ENCODE measurements around the genes TTC28, C22orf31, AP1B1 and NEFH.

DNA sequence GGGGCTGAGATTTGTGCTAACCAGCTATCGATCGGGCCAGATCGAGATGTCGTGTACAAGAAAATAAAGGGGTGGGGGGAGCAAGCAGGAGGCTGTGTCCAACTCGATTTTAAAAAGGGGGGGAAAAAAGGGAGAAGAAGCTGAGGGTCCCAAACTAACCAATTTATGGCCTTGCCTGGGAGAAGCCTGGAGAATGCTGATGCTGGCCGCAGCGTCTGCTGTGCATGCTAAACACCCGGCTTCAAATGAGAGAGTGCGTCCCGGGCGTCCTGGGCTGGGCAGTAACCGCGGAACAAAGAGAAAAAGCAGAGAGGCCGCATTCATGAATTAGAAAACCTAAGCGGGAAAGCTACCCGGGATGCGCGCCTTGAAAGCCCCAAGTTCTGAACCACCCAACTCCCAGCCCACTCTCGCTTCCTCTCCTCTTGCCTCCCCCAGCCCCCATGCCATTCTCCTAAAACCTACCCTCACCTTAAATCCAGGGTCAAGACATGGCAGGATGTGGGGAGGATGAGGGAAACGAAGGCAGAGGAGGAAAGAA, 6.5 kb downstream of the MN1 start:
- PRO-cap = unidirectional peak, minus-strand start at position 243 of the sequence

- PRO-cap = no peak
These were observed 26.3 kb upstream of the MN1 start for GRCh38 chr22:27827606-27828585.

DNA sequence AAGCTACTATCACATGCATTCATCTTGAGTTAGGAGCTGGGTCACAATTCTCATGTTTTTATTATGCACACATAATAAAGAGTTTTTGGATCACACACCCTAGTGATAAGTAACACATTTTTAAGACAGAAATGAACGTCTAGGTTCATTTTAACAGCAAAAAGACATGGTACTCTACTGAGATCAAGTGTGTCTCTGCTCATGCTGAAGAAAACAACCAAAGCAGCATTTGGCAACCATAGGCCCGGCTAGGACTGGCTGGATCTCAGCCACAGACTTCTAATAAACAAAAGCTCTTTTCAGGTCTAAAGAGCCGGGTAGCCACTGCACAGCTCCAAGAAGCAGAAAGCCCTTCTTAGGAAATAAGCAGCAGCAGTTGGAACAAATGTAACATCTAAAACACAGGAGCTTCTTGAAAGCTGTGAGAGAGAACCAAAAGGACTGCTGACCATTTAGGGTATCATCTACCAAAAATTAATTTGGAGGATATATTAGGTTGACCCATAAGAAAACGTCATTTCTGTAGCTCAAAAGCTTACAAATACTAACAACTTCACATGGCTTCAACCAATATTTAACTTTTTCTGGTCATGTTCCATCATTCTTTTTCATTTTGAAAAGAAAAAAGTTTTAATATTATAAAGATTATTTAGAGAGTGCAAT, 37.6 kb downstream of the PITPNB start:
- PRO-cap = no peak

DNA sequence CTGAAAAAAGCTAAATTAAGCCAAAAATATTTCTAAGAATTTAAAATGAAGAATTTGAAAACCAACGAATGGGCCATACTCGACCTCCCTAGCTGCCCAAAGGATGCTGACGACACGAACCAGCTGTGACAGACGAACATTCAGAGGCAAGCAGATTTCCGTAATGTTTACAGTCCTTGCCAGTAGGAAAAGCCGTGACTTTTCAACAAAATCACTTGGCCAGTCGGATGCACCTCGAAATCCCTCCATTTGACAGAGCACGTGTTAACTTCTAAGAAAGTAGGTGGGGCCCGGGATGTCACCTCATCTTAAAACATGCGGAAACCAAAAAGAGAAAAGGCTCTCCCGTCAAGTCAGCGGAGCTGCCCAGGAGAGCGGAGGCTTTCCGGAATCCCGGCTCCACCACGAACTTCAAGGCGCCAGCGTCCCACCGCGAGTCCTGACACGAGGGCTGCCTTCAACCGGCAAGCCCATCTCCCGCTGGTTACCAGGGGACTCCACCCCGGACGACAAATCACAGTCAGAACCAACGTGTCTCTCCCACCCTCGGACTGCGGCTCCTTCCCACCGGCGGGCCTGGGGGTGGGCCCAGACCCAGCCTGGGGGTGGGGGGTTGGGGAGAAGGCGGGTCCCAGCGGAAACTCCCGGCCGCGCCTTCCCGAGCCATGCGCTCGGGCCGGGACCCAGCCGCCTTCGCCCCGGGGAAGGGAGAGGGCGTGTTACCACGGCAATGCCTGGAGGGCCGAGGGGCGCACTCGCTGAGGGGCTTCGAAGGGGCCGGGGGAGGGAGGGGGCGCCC, 602 bp downstream of the PITPNB start:
- PRO-cap = bidirectional peak, plus-strand start at position 698 of the sequence, minus-strand start at position 553 of the sequence

GRCh38 chr22:27919384-27920413, 643 bp upstream of the PITPNB start:
- PRO-cap = bidirectional peak, plus-strand start at chr22:27919504, minus-strand start at chr22:27919254; unidirectional peak, plus-strand start at chr22:27919731

GRCh38 chr22:27995999-27996817, 77.2 kb upstream of the PITPNB start:
- PRO-cap = no peak

DNA sequence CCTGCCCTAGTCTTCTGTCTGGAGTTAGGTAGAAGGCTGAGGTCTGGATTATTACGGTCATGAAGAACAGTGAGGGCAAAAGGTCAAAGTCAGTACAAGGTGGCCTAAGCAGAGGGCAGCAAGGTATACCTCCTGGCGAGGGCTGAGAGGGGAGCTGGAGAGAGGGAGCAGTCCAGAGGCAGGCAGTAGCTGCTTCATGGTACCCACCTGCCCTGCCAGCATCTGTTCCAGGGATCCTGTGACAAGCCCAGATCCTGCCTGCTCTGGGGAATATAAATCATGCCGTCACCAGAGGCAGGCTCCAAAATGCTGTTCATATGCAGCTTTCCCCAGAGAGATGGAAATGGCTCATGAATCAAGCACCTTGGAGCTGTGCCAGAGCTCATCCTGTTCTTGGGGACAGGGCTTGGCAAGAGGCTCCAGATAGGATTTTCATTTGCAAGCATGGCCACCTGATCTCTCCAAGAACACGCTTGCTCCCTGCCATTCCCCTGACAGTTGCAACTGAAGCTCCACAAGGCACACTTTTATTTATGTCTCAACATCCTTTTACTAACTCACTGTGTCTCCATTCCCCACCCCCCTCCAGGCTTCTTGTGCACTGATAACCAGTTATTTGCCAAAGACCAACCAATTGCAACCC, 115.7 kb upstream of the PITPNB start:
- PRO-cap = no peak

GRCh38 chr22:28345240-28345801, 334.3 kb downstream of the TTC28 start:
- PRO-cap = no peak

- PRO-cap = unidirectional peak, minus-strand start at chr22:28679837
These were observed at the start of gene TTC28 for GRCh38 chr22:28679480-28680408. TSS of gene TTC28 (minus strand) at chr22:28679840.

DNA sequence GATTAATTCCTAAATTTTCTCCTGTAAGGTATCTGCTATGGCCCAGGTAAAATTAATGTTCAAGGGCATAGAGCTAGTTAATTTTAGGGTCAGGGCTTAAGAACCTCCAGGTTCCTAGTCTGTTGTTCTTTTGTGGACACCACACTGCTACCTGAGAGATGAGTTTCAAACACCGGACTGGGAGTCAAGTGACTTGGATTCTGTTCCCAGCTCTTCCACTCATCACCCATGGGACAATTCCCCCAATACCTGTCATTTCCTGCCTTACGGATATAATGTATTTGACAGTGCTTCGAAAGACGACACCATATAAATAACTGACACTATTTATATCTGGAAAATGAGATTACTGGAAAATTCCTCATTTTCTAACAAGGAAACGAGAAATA, 8.5 kb downstream of the HSCB start:
- PRO-cap = no peak

- PRO-cap = no peak
These were observed 36.2 kb downstream of the CCDC117 start for GRCh38 chr22:28808627-28809125.

GRCh38 chr22:28892111-28892545, 8.8 kb downstream of the ZNRF3 start:
- PRO-cap = no peak

DNA sequence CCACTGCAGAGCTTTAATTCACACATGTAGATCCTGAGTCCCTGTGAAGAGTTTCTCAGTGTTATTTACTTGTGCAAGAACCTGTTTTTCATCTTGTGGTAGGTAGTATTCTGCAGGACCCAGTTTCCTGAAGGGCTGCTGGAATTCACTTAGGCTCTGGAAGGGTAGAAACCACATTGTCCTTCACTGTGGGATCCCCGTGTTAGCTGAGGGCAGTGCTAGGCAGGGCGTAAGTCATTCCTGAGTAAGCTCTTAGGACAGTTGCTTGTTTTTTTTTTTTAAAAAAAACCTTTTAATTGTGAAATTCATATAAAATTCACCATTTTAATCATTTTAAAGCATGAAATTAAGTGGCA, 77.8 kb downstream of the C22orf31 start:
- PRO-cap = no peak

GRCh38 chr22:29061733-29062187, at the start of gene C22orf31:
TSS of gene C22orf31 (minus strand) at chr22:29061831.
- PRO-cap = no peak

DNA sequence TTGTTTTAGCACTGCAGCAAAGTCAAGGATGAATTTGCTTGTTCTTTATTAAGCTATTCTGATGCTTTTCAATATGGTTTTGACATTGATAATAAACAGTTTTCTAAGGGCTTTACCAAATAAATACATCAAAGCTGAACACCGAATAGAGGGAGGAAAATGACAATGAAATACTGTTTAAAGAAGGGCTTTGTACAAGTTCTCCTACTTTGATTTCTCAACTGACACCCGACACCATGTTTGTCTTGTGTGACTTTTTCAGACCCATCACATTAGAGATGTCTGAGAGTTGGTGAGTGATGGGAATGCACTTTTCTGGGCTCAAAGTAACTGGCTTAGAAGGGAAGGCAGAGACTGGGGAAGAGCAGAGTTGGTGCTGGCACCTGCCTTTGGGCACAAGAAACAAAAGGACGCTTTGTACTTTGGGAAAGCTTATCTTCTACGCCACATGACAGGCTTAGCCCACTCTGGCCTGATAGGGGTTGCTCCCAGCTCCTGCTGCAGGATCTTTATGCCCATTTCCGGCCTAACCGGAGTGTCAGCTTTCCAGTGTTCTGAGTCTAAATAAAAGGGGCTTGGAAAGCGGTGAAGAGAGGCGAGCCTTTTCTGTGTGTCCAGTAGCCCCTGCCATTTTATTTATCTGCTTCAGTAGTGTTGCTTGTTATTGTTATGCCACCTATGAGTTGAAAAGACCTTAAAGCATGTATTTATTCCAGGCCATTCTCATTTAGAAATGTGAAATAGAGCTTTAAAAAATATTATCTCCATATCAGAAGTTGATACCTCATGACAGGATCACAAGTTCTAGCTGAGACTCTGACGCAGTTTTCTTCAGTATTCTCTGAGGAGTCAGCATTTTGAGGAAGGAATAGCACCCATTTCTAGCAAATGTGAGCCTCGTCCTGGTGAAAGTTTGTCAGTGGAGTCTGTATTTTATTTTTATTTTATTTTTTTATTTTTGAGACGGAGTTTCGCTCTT, 24.1 kb downstream of the KREMEN1 start:
- PRO-cap = no peak

DNA sequence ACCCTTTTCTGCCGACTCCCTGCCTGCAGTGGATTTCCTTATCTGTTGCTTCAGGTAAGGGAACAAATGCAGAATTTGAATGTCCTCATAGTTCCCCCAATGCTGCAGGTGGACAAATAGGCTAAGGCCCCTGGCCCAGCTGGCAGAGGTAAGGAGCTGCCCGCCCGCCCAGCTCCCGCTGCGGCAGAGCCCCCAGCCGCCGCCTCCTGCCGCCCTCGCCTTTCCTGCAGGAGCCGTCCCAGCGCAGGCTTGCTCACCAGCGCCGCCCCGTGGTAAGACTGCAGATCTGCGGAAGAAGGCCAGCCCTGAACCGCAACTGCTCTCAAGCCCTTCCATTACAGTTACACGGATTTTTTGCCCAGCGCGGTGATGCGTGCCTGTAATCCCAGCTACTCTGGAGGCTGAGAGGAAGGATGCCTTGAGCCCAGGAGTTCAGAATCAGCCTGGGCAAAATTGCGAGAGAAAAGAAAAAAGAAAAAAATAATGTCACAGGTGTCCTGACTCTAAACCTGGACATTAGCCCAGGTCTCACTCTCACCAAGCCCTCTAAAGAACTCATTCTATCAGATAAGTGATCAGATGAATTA, 51.2 kb upstream of the EMID1 start:
- PRO-cap = no peak

GRCh38 chr22:29289911-29290639, 16.4 kb upstream of the GAS2L1 start:
- PRO-cap = no peak

DNA sequence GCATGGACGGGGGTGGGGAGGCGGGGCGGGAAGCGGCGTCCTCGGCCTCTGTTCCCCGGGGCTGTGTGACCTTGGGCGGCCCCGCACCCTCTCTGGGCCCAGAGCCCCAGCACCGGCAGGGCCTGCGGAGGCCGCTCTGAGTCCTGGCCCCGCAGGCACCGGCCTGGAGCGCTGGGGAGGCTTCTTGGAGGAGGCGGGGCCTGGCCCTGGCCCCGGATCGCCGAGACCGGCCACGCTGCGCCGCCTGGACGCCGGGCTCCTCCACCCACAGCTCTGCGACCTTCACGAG, 685 bp downstream of the GAS2L1 start:
- PRO-cap = no peak

- PRO-cap = unidirectional peak, minus-strand start at chr22:29388565
These were observed at the start of gene AP1B1 for GRCh38 chr22:29387980-29388871. TSS of gene AP1B1 (minus strand) at chr22:29388570.

- PRO-cap = no peak
These were observed at the start of gene NEFH for GRCh38 chr22:29479801-29480465. TSS of gene NEFH (plus strand) at chr22:29480218.